HCT116 (cell line): ENCODE results near the genes TTC29, IQCM and DCLK2.

GRCh38 chr4:145805487-145806158, 125.7 kb downstream of the C4orf51 start:
- RRBS, result no CpG with 5 or more reads among the region's 5 CpGs

DNA sequence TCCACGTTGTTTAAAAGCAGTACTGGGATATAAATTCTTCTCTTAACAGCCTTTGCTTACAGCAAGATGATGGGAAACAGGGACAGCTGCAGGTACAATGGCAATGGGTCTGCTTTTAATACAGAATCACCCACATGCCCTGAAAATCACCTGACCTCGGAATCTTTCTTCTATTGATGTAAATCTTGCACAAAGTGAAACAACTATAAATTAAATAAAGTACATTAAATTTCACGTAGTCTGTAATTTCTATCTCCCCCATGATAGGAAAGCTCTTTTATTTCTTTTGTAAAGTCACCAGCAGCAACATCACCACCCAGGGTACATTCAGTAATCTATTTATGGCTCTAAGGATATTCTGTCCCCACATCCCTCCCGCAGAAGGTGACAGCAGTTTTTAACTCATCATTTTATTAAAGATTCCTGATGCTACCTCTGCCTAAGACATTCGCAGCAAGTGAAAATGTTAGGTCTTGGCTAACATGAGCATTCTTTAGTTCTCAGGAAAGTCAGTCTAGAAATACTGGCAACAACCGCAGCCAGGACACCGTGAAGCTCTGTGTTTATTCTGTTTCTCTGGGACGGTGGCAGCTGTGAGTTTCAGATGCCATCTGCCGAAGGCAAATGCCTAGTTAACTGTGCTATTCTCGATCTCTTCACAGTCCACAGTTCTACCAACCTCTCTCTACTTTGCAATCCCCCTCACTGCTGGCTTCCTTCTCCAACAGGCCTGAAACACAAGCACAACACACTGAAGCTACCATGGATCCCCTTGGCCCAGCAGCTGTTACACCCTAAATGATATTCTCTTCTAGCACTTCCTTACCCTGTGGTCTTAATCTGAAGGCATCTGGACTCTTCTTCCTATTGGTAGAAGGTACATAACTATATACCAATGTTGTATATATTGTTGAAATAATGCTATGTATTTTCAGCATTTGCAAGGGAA, 119.0 kb downstream of the ZNF827 start:
- RRBS, result no CpG with 5 or more reads among the region's 10 CpGs

DNA sequence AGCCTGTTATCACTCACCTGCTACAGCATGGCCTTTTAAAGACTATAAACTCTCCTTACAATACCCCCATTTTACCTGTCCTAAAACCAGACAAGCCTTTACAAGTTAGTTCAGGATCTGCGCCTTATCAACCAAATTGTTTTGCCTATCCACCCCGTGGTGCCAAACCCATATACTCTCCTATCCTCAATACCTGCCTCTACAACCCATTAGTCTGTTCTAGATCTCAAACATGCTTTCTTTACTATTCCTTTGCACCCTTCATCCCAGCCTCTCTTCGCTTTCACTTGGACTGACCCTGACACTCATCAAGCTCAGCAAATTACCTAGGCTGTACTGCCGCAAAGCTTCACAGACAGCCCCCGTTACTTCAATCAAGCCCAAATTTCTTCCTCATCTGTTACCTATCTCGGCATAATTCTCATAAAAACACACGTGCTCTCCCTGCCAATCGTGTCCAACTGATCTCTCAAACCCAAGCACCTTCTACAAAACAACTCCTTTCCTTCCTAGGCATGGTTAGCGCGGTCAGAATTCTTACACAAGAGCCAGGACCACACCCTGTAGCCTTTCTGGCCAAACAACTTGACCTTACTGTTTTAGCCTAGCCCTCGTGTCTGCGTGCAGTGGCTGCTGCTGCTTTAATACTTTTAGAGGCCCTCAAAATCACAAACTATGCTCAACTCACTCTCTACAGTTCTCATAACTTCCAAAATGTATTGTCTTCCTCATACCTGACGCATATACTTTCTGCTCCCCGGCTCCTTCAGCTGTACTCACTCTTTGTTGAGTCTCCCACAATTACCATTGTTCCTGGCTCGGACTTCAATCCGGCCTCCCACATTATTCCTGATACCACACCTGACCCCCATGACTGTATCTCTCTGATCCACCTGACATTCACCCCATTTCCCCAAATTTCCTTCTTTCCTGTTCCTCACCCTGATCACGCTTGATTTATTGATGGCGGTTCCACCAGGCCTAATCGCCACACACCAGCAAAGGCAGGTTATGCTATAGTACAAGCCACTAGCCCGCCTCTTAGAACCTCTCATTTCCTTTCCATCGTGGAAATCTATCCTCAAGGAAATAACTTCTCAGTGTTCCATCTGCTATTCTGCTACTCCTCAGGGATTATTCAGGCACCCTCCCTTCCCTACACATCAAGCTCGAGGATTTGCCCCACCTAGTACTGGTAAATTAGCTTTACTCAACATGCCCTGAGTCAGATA, 102.4 kb downstream of the ZNF827 start:
- RRBS, result no CpG with 5 or more reads among the region's 22 CpGs

DNA sequence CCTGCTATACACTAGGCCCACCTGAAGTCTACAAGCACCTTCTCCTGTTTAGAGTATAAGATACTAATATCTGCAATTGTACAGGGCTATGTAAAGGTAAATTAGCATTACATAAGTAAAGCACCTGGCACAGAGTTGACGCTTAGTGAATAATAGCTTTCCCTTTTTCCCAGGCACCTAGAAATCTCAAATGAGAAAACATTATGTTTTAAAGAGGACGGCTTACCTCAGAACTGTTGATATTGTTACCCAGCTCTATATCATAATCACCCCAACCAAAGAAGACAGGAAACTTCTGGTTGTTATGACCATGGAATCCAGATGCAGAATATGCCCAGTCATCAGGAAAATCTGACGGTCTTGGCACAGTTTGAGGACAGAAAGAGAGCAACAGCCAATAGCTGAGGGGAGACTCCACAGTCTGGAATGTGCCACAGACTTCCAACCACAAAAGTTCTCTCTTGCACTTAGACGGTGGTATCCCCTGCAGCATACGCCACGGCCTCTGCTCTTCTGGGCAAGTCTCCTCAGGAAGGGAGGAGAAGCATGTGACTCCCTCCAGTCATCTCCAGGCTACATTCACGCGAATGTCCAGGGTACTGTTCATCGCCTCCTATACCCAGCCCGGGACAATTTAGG, 18.5 kb downstream of the ZNF827 start:
- RRBS, result no CpG with 5 or more reads among the region's 10 CpGs

DNA sequence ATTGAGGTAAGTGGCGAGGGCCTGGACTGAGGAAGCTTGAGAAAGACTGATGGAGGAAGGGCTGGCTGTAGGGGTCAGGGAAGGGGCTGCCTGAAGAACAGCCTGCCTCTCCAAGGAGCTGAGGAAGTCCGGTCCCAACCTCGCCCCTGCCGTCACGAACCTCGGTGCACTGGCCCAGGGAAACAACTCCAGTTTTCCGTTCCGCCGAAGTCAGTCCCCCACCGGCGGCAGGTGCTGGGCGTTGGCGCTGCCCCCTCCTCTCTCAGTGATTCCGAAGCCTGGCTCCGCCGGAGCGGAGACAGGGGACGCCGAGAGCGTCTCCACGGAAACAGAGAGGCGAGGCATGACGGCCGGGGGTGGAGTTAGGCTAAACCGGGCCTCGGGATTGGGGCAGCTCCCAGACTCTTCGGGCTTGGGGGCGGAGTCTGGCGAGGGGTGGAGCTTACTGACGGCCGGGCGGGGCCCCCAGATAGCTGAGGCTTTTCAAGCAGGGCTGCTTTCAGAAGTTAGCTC, at the start of gene TTC29:
TSS of gene TTC29 (minus strand) at position 316 of the 513 bp plus-strand sequence.
- RRBS, result 12% methylated on average over 22 of the region's 32 CpGs

DNA sequence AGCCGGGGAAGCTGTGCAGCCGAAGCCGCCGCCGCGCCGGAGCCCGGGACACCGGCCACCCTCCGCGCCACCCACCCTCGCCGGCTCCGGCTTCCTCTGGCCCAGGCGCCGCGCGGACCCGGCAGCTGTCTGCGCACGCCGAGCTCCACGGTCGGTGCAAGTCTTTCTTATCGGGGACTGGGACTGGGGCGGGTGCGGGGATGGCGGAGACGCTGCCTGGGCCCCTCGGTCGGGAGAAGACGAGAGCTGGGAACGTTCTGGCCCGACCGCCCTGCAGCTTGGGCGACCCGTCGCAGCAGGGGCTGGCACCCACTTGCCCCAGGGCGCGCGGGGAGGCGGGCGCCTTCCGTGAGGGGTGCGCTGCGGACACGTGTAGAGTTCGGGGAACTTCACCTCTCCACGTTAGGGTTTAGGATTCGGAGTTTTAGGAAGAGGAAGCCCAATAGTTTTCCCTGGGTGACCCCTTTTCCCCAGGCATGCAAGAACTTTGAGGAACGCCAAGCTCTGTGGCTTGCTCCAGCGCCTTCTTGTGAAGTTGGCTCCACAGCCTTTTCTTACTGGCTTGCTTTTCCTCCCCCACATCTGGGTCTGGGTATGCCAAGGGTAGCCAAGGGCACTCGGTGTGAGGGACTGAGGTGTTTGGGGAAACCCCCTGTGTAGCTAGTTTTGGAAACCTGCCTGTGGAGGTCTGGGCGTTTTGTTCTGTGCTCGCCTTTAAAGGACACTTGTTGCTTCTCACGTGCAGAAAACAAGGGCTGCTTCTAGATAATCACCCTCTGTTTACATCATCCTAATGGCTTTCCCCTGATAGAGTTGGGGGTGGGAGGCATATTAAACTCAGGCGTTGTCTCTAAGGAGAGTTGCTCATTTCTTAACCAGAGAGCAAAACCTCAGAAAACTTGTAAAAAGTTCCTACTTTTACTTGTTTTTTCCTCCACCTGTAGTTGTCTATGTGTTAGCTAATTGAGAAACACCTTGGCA, 620 bp downstream of the EDNRA start:
- RRBS, result no CpG with 5 or more reads among the region's 57 CpGs

GRCh38 chr4:147492681-147493163, 11.8 kb downstream of the EDNRA start:
- RRBS, result no CpG with 5 or more reads among the region's 7 CpGs

DNA sequence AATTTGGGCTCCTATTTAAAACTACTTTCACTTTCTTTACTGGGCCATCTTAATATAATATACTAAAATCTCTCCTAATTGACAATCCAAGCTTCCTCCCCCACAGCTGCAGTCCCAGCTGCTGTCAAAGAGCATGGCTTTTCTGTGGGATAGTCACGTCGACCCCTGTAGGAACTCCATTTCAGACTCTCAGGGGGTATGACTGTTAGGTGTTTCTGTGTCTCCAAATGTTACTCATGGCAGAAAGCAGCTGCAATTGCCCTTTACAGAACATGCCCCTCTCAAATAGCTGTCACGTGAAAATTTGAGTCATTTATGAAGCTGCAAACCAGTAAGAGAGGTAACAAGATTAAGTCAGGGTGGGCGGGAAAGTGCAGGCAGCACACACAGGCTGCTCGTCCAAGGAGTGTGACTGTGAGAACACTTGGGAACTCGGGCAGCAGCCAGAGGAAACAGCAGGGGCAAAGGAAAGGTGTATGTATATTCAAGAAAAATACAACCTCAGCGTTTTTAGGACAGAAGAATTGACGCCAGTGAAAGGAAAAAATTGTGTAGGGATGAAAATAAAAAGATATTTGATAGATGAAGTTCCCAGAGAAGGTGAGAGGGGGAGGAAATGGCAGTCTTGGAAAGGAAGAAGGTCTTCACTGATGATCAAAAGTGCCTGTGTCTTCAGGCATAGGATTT, 66.5 kb upstream of the TMEM184C start:
- RRBS, result no CpG with 5 or more reads among the region's 8 CpGs

DNA sequence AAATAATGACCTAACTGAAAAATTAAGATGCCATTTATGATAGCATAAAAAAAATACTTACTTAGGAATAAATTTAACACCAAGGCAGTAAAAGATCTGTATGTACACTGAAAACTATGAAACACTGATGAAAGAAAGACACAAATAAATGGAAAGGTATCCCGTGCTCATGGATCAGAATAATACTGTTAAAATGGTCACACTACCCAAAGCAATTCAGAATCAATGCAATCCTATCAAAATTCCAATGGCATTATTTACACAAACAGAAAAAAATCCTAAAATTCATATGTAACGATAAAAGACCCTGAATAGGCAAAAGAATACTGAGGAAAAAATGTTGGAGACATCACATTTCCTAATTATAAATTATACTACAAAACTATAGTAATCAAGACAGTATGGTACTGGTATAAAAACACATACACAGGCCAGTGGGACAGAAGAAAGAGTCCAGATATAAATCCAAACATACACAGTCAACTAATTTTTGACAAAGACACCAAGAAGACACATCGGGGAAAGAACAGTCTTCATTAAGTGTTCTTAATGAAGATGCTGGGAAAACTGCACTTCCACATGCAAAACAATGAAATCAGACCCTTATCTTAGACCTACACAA, 18.8 kb downstream of the TMEM184C start:
- RRBS, result no CpG with 5 or more reads among the region's 3 CpGs

DNA sequence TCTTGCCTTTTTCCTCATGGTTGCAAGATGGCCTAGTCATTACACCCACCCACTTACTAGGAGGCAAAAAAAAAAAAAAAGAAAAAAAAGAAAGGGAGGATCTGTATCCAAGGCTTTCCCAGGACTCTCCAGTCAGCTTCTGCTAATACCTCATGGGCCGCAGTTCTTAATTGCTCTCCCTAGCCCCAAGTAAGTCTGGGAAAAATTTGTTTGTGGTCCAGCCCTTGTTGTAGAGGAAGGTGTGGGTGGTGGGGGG, 24.1 kb downstream of the ARHGAP10 start:
- RRBS, result no CpG with 5 or more reads among the region's 1 CpG

- RRBS, result no CpG with 5 or more reads among the region's 4 CpGs
These were observed 44.9 kb downstream of the ARHGAP10 start for GRCh38 chr4:147776893-147777093.

- RRBS, result no CpG with 5 or more reads among the region's 4 CpGs
These were observed 147.2 kb downstream of the ARHGAP10 start for GRCh38 chr4:147879107-147879509.

GRCh38 chr4:148052463-148053071, 320.7 kb downstream of the ARHGAP10 start:
- RRBS, result no CpG with 5 or more reads among the region's 1 CpG

- RRBS, result no CpG with 5 or more reads among the region's 5 CpGs
These were observed 341.2 kb downstream of the NR3C2 start for GRCh38 chr4:148100885-148101596.

DNA sequence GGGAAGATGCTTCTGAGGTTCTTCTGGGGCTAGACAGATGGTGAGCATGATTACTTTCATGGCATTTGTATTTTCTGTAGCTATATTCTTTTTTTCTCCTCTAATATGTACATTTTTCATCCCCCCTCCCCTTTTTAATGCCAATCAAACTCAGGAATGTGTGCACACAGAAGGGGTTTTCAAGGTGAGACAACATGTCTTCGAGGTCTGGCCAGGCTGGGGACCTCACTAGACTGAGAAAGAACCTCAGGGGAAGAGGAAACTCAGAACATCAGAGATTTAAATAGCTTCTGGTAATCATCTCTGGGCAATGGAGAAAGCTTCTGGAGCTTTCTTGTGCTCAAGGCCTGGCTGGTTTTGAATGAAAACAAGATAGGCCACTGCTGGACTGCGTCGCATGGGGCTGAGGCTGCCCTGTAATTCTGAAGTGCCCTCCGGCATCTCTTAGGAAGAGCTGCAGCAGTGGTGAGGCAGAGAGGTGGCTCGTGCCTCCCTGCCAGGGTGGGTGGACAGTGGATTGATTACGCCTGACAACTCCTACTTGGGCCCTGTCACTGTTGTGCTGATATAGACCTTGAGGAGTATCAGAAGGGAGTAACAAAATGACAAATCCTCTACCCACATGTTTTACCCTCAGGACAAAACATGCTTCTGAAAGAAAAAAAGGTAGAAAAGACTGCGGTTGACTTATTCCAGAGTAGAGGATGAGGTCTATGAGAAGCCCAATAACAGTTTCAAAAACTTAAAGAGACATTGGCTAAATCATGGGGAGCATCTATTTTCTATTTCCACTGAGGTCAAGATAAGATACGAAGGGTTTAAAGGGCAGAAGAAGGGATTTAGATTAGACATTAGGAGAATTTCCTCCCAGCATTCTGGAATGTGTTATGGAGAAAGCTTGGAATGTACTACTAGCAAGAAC, 279.7 kb downstream of the NR3C2 start:
- RRBS, result no CpG with 5 or more reads among the region's 8 CpGs

GRCh38 chr4:148442579-148443615, 683 bp upstream of the NR3C2 start:
- RRBS, result no CpG with 5 or more reads among the region's 52 CpGs

DNA sequence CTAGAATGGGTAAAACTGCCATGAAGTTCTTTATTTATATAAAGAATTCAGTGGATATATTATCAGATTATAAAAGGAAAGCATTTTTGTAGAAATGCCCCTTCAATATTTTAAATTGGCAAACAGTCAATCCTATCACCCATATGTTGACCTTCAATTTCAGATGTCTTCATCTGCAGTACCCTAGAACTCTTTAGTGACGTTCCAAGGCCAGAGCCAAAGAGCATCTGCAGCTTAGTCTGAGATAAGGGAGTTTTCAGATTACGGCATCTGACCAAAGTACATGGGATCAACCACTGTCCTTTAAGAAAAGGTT, 251.6 kb upstream of the NR3C2 start:
- RRBS, result no CpG with 5 or more reads among the region's 2 CpGs

DNA sequence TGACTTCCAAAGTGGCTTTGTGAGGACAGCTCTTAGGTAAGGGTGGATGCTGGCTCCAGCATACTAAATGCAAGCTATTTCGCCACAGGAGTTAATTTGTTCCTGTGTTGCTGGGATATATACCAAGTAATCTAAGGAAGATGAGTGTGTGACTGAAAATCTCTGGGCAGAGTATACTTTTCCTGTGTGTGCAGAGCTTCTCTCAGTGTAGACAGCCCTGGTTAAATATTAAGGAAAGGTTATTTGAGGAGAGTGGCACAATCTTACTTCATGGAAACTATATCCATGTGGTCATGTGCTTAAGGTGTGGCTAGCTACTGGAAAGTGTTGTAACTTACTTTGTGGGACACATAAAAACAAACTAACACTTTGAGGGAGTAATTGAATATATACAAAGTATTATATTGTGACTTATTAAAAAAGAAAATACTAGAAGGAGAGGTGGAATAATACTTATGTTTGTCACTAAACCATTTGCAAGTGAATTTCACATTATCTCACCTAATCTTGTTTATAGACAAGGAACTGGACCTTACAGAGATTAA, 408.1 kb upstream of the NR3C2 start:
- RRBS, result no CpG with 5 or more reads among the region's 1 CpG

DNA sequence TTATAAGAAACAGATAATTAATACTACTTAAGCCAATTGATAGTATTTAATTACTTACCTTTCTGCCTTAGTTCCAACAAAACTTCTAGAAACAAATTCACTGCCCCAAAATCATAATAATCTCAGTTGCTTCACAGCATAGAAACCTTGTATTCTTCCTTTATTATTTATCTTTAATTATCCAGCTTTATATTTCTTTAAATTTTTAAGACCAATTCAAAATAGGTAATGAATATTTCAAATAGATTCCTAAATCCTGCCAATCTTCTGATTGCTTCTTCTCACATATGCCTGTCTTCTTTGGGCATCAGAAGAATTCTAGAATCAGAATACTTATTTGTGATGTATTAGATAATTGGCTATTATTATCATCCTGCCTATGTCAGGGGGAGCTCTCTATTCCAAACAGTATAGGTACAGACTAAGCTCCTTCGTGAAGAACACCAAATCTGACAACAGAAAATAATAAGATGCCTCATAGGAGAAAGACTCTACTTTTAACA, at the start of gene IQCM:
TSS of gene IQCM (minus strand) at position 302 of the 503 bp plus-strand sequence.
- RRBS, result no CpG with 5 or more reads among the region's 1 CpG

DNA sequence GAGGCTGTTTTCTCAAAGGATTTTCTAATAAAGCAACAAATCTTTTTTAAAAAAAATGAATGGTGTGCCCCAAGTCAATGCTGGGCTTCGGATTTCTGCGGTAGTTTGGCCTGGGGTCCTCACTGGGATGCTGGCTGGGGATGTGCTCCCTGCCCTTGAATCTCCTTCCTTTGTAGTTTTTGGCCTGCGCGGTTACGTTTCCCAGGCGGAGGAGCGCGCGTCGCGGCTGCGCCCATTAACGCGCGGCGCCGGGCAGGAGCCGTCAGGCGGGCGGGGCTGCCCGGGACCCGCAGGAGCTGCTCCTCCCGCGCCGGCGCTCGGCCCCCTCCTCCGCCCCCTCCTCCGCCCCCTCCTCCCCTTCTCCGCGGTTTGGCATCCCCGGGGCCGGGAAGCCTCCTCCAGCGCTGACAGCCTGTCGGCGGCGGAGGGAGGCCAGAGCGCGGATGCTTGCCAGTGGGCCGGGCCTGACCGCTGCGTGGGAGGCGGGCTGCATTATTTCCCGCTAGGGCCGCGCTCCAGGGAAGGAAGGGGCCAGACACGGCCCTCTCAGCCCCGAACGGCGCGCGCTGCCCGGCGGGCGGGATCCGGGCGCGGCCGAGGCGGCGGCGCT, at the start of gene DCLK2:
TSS of gene DCLK2 (plus strand) at position 534 of the 610 bp plus-strand sequence.
- RRBS, result 3% methylated on average over 17 of the region's 62 CpGs